Neural progenitor cell (in vitro differentiated cells): ENCODE measurements around the genes STK40, LSM10, EPHA10, C1orf122 and MTF1.

DNA sequence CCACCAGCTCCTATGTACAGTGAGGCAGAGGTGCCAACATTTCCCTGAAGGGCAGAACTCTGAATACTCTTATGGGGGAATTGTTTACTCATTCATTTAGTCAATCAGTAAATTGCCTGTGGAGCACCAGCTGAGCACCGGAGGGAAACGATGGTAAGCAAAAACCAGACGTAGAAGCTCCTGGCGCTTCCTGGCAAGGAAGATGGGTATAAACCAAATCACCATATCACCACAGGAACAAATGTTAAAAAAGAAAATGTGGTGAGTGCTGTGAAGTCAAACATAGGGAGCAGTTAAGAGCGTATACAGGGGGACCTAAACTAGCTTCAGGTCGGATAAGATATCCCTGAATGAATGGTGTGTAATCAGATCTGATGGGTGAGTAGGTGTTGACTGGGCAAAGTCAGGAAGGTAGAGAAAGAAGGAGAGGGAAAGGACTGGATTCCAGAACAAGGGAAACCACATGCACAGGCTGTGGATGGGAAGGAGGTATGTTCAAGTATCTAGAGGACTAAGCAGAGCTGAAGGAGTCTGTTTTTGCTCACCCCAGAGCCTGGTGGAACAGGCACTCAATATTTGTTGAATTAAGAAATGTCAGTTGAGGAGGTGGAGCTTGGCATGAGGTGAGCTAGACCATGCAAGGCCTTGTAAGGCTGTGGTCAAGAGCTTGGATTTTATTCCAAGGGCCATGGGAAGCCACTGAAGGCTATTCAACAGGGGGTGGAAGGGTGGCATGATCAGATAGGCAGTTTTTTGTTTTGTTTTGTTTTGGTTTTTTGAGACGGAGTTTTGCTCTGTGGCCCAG is 27.3 kb downstream of the MAP7D1 start:
- RAMPAGE, long total RNA: no peak

GRCh38 chr1:36226565-36226995 is 2.3 kb downstream of the THRAP3 start:
- RAMPAGE, long total RNA: no peak

DNA sequence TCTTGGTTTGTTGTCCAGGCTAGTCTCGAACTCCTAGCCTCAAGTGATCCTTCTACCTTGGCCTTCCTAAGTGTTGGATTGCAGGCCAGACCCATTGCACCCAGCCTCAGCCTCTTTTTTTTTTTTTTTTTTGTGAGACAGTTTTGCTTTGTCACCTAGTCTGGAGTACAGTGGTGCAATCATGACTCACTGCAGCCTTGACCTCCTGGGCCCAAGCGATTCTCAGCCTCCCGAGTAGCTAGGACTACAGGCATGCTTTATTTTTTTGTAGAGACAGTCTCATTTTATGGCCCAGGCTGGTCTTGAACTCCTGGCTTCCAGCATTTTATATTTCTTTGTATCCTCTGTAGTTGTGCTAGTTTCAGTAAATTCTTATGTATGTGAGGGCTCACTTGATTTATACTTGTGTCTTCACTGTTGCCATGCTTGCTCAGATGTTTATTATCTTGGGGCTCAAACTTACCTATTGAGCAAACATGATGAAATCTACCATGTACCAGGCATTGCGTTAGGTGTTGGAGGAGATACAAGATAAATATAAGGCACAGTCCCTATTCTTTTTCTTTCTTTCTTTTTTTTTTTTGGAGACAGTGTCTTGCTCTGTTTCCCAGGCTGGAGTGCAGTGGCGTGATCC is 24.2 kb downstream of the THRAP3 start:
- RAMPAGE, long total RNA: no peak

DNA sequence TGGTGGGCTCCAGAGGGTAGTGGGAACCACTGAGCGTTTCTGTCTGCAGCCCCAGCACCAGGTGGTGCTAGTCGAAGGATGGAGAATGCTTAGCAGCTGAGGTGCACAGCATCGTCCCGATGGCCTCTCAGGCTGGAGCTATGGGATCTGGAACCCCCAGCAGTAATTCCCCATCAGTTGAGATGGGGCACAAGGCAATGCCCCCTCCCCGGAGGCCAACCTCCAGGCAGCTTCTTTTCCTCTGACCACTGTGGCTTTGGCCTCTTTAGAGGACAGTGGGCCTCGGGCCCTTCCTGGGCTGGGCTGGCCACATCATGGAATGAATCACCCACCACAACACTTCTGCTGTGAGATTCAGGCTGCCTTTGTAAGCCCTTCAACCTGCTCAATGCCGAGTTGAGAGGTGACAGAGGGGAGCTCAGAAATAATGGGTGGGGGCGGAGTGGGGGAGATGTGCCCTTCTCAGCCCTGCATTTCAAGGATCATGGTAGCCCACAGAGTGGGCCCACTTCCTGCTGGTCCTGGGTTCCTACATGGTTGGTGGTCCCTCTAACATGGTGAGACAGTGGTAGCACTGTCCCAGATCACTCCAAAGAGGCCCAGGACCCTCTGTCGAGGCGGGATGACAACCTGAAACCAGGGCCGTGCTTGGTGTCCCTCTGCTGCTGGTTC is 29.5 kb upstream of the EVA1B start:
- RAMPAGE, long total RNA: no peak

DNA sequence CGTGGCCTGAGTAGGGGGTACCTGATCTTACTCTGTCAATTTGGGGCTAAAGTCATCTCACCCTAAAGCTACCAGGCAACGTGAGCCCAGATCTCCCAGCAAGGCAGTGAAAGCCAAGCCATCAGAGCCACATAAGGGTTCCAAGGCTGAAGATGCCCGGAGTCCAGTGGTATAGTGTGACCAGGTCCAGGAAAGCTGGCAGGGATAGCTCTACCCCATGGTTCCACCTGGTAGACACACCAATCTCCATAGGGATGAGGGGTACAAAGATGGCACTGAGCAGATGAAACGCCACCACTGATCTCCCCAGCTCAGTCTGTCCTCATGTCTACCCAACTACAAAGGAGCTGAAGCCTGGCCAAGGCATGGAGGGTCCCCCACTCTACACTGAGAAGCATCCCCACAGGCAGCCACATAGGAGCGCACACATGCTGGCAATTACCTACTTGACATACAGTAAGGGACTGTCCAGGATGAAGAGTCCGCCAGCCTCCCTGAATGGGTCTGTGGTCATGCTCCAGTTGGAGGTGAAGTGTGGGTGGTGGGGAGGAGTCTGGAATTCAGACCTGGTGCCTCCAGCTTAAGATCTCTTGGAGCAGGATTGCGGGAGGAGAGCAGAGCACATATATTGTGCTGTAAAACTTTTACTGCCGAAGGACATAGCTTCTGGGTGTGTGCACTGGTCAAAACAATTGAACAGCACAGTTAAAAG is 18.2 kb downstream of the STK40 start:
- RAMPAGE, long total RNA: no peak

- RAMPAGE, long total RNA: no peak
These were observed at the start of gene STK40 for GRCh38 chr1:36385548-36386090. Gene STK40, minus strand, starts transcription at chr1:36385924.

DNA sequence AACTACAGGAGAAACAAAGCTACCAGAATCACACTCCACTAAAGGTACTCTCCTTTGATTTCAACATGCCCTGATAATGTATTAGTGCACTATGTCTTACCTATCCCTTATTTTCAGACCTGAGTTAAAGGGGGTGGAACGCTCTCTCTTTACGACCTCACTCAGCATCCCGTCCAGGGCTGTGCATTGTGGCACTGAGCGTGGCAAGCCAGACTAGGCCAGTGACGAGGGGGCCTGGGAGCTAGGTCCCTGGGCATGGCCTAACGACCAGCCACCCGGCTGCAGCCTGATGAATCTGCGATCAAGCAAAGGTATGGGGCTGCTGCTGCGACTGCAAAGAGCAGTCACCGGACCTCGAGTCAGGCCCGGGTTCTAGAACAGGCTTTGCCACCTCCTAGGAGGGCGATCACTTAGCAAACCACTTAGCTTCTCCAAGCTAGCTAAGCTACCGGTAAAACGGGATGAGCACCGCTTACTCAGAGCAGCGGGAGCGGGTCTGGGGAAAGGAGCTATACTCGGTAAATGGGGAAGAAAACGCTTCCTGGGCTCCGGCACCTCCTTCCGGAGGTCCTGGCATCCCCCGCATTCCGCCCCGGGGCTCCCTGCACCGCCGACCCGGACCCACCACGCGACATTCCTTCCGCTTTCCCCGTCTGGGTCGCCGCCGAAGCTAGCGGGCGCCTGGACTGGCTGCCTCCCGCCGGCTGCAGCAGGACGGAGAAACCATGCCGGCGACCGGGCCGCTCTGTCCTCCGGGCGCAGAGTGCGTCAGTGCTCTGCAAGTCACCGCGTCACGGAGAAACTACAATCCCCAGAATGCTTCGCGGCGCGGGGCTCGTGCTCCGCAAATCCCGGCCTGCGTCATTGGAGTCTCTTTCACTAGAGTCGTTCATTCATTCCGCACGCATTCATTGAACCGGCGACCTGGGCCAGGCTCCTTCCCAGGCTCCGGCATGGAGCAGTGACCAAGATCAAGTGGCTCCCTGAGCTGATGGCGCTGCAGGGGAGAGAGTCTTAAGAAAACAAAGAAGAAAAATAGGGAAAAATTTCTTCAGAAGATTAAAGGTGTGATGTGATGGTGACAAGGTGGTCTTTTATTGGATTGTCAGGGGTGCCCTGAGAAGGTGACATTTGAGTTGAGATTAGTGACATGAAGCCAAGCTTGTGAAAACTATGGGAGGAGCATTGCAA is at the start of gene LSM10:
Gene LSM10, minus strand, starts transcription at position 767 of the 1,191 bp plus-strand sequence.
- RAMPAGE, long total RNA: start-site peak on the minus strand centred at position 756 of the sequence, 29 bp wide, 34 and 57 reads in 2 replicates

- RAMPAGE, long total RNA: no peak
These were observed 417 bp upstream of the CSF3R start for GRCh38 chr1:36483142-36483518.

GRCh38 chr1:37036074-37036592 is 1.8 kb upstream of the GRIK3 start:
- RAMPAGE, long total RNA: no peak

- RAMPAGE, long total RNA: no peak
These were observed 4.8 kb downstream of the ZC3H12A start for GRCh38 chr1:37479253-37479557.

GRCh38 chr1:37486544-37487196 is 12.3 kb downstream of the ZC3H12A start:
- RAMPAGE, long total RNA: no peak

DNA sequence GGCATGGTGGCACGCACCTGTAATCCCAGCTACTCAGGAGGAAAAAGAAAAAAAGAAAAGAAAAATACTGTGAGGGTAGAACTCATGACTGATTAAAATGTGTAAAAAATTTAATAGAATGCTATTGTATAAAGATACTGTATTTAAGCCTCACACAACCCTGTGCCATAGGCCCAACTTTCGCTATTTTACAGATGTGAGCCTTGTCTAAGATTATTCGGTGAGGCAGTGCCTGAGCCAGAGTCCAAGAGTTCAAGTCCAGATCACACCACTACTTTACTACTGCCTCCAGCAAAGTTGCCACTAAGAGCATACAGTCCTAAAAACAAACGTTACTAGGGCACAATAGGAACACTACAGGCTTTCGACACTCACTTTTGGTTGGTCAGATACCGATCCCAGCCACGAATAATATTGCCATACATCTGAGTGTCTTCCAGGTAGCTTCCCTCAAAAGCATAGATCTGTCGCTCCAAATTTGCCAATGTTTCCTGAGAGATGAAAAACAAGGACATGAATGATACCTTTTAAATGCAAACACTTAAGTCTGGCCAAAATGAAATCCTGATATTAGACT is 1.4 kb downstream of the MEAF6 start:
- RAMPAGE, long total RNA: no peak

GRCh38 chr1:37732369-37732781 is 32.5 kb downstream of the EPHA10 start:
- RAMPAGE, long total RNA: no peak

GRCh38 chr1:37764845-37765398 is at the start of gene EPHA10:
Gene EPHA10, minus strand, starts transcription at chr1:37765120.
- RAMPAGE, long total RNA: no peak

DNA sequence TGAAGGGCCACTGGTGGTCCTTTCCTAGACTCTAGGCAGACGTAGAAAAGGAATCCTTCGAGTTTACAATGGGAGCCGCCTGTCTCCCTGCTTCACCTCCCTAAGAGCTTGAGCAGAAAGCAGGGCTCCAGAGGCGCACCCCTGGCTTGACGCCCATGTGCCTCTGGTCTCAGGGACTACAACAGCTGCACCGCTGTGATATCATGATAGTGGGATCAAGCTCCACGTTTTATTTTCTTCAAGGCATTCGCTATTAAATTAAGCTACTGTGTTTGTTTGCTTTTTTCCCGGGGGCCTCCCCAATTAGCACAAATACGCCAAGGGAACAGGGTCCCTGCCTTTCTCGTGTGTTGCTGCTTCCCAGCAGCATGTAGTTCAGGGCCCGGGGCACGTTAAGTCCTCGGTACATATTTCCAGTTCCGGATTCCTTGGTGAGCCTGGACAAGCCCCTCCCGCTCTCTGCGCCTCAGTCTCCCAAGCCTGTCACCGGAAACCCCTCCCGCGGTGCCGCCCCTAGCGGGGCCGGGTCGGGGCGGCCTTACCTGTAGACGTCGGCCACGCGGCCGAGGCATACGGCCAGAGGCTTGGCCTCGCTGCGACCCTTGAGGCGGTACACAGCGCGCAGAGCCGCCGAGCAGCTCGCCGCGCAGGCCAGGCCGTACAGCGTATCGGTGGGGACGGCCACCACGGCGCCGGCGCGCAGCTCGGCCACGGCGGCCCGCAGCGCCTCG is at the start of gene C1orf122:
Gene C1orf122, plus strand, starts transcription at position 541 of the 731 bp plus-strand sequence.
- RAMPAGE, long total RNA: no peak

- RAMPAGE, long total RNA: no peak
These were observed 3.8 kb upstream of the YRDC start for GRCh38 chr1:37811620-37812356.

DNA sequence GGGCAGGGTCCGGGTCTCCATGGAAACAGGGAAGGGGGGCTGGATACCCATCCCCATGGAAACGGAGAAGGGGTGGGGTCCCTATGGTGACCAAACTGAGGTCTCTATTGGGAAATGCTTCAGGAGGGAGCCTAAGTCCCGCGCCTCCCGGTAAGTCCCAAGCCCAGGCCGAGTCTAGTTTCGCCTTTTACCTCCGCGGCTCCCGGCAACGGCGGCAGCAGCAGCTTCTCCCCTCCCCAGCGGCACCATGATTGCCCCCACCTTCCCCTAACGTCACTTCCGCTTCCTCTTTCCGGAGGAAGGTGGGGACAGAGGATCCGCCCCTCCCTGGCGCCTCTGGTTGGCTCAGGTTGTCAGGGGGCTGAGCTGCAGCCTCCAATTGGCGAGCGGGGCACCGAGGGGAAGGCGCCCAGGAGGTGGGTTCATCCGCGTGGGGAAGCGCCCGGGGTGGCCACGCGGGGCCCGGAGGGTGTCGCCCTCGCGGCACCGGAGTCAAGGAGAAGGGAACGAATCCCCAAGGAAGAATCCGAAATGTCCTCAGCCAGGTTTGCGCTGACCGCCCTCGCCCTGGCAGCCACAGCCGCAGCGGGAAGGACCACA is at the start of gene MTF1:
Gene MTF1, minus strand, starts transcription at position 253 of the 600 bp plus-strand sequence.
- RAMPAGE, long total RNA: no peak

DNA sequence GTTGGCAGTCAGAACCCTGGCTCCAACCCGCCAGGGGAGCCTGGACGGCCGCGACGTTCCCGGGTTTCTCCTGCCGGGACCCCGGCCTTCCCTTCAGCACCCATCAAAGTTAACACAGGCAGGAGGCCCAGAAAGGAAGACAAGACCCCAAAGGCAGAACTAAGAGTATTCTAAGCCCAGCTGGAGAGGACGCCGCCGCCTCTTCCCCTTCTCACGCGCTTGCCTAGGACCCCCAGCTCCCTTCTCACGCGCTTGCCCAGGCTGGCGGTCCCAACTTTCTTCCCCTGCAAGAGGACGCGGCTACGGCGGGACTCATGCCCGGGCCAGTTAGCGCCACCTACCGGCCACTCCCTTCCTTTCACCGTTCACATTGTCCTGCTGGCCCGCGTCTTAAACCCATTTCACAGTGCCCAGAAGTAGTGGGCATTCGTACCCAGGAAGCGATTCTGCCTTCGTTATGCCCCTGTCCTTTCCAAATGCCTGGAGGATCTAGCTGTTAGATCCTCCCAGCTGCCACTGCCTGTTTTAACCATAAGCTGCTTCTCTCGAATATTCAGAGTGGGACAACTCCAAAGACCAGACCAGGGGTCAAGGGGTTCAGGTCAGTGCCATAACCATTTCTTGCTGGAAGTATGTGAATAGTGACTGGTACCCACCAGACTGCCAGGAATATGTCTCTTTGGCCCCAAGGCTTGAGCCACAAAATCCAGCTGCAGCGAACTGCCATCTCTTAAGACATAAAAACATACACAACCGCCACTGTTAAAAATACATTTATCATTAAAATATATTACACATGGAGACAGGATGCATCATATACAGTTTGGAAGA is 763 bp upstream of the MTF1 start:
- RAMPAGE, long total RNA: no peak

GRCh38 chr1:37931124-37932351 is 15.3 kb downstream of the INPP5B start:
- RAMPAGE, long total RNA: start-site peak on the minus strand at chr1:37931721-37931769, 397 and 1,770 reads in 2 replicates

GRCh38 chr1:38028541-38029018 is 16.0 kb downstream of the UTP11 start:
- RAMPAGE, long total RNA: no peak